Metastatic Pancreatic Carcinoma in the Ovary (tissue), 1 donor: ENCODE data around the genes NT5DC2, SFMBT1, CHDH and ERC2.

GRCh38 chr3:52533055-52533928 is at the start of gene NT5DC2:
TSS of gene NT5DC2 (minus strand) at chr3:52533857.
- PRO-cap, result unidirectional peak, minus-strand start at chr3:52533810

GRCh38 chr3:52806014-52806354 is 11.4 kb downstream of the ITIH3 start:
- PRO-cap, result no peak

- PRO-cap, result unidirectional peak, minus-strand start at chr3:53046017; unidirectional peak, minus-strand start at chr3:53046073
Observed at GRCh38 chr3:53045893-53046193, at the start of gene SFMBT1. TSS of gene SFMBT1 (minus strand) at chr3:53046073.

- PRO-cap, result no peak
Observed at GRCh38 chr3:53160445-53160956, 508 bp upstream of the PRKCD start.

- PRO-cap, result no peak
Observed at GRCh38 chr3:53167449-53168268, 6.7 kb downstream of the PRKCD start.

DNA sequence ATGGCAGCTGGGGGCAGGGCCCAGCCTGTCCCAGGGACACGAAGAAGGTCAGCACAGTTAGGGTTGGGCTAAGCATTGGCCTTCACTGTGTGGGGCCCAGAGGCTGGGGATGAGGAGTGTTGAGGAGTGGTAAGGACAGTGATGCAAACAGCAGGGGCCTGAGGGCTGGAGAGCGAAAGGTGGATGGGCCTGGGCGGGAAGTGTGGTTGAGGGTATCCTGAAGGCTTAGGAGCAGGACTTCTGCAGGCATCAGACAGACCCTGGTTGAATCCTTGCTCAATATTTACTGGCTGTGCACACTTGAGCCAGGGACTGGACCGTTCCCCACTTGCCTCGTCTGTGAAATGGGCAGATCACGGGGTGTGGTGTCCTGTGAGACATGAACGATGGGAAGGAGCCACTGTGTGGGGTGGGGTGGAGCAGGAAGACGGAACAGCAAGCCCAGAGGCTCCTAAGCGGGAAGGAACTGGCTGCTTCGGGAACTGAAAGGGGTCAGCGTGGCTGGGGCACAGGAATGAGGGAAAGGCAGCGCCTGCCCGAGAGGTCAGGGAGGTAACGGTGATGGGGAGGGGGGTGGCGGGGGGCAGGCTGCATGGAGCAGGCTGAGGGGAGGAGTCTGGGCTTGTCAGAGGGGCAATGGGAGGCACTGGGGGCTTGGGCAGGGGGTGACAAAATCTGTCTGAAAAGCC is 7.4 kb downstream of the PRKCD start:
- PRO-cap, result no peak

- PRO-cap, result no peak
Observed at GRCh38 chr3:53185287-53185521, 24.2 kb downstream of the PRKCD start.

DNA sequence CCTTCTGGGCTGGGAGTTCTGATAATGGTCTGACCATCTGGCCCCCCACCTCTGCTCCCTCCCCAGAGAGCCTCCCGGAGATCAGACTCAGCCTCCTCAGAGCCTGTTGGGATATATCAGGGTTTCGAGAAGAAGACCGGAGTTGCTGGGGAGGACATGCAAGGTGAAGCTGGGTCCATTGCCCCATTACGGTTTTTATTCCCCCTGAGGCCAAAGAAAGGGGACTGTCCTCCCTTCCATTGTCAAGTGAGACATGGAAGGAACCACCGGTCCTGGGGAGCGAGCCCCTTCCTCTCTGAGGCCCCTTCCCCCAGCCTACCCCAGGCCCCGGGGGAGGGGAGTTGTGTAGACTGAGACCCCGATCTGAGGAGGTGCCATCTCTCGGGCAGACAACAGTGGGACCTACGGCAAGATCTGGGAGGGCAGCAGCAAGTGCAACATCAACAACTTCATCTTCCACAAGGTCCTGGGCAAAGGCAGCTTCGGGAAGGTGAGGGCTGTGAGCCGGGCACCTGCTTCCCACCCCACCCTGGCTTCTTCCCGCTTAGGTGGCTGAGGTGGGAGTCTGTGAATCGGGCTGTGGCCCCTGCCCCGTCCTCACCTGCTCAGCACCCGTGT is 24.6 kb downstream of the PRKCD start:
- PRO-cap, result no peak

DNA sequence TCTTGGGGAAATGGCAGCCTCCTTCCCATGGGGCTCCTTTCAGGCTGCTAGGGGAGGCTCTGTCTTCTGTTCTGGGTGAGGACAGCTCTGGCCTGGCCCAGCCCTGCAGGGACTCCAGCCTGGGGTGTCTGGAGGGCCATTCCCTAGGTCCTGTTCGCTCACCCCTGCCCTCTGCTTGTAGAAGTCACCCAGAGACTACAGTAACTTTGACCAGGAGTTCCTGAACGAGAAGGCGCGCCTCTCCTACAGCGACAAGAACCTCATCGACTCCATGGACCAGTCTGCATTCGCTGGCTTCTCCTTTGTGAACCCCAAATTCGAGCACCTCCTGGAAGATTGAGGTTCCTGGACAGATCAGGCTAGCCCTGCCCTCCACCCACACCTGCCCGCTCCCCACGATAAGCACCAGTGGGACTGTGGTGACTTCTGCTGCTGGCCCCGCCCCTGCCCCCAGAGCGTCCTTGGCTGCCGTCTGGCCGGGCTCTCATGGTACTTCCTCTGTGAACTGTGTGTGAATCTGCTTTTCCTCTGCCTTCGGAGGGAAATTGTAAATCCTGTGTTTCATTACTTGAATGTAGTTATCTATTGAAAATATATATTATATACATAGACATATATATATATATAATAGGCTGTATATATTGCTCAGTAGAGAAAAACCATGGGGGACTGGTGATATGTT is 31.1 kb downstream of the PRKCD start:
- PRO-cap, result no peak

GRCh38 chr3:53195168-53196232 is 34.5 kb downstream of the PRKCD start:
- PRO-cap, result no peak

- PRO-cap, result no peak
Observed at GRCh38 chr3:53230241-53230753, 25.5 kb downstream of the TKT start.

DNA sequence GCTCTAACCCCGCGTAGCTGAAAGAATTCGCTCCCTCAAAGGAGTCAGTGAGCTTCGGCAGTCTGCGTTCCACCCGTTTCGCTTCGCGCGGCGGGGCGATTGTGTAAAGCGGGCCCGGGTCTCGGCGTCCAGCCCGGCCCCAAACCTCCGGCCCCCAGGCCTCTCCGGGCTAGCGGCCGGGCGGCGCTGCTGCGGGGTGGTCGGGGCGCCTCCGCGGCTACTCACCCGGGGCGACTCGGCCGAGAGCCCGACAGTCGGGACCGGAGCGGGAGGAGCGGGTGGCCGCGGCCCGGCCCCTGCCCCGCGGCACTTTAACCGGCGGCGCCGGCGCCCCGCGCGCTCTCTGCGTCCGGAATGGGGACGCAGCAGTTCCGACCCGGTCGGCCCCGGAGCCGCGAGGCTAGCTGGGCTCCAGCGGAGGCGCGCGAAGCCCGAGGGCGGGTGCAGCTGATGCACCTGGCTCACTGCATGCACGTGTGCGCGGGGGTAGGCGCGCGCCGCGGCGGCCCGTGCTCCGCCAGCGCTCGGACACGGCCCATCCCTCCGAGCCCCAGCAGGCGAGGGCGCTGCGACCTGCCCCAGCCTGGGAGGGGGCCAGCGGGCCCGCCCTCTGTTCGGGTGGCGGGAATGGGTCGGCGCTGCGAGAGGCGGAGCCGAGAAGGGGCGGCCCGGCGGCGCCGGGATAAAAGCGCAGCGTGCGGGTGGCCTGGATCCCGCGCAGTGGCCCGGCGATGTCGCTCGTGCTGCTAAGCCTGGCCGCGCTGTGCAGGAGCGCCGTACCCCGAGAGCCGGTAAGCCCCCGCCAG is at the start of gene CHDH:
Gene CHDH (minus strand): TSS at position 562 of the 806 bp plus-strand sequence.
- PRO-cap, result bidirectional peak, plus-strand start at position 711 of the sequence, minus-strand start at position 532 of the sequence

GRCh38 chr3:53848072-53848484 is 1.7 kb downstream of the IL17RB start:
- PRO-cap, result no peak

- PRO-cap, result no peak
Observed at GRCh38 chr3:54836814-54837490, 90.9 kb downstream of the LRTM1 start.

DNA sequence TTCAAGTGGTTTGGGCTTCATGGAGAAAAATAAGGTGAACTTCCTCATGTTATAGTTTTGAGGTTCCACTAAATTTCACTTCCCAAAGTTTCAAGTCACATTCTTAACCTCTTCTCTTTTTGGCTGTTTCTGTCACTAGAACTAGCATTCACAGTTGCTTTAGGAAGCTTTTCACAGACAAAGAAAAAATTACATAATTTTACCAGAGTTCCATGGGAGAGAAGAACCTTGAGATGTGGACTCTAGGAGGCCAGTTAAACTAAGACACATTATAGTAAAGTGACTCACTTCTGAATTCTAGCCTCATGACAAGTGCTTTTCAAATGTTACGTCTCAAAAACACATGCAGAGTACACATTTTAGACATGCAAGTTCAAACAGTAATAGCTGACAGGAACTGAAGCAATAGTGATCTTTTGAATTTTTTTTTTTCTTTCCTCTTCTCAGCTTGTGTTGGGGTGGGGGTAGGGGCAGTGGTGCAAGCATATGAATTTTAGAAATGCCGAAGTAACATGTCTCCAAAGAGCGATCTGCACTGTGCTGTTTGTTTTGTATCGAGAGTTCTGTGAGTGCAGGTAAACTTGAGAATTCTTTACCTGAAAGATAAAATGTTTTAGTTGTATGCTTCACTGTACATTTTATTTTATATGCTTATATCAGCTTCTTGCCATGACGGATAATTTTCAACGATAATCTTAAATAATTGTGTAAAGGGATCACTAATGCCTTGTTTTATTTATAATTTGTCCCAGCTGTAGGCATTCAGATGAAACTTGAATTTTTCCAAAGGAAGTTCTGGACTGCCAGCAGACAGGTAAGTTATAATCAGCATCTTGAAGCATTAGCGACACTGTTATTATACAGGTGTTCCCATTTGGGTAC is 40.1 kb upstream of the LRTM1 start:
- PRO-cap, result no peak

DNA sequence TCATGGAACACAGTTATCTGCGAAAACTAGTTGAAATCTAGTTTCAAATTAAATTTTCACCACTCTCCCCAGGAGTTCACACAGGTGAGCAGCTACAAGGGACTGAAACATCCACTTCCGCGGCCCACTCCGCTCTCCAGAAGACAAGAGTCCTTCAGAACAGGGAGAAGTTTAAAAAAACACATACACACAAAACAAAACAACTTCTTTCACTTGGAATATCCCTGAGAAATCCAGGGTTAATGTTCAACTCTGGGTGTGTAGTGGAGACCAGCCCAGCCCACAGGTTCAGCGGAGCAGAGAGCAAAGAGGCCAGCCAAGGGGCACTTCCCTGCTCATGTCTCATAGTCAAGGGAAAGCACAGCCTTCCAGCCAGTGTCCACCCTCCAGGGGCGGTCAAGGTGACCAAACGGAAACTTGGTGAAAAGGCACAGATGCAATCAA is 41.6 kb downstream of the WNT5A start:
- PRO-cap, result no peak

GRCh38 chr3:55555785-55557121 is 69.1 kb upstream of the WNT5A start:
- PRO-cap, result no peak

- PRO-cap, result bidirectional peak, plus-strand start at chr3:56468615, minus-strand start at chr3:56468359
Observed at GRCh38 chr3:56468044-56468914, at the start of gene ERC2. TSS of gene ERC2 (minus strand) at chr3:56468467.

DNA sequence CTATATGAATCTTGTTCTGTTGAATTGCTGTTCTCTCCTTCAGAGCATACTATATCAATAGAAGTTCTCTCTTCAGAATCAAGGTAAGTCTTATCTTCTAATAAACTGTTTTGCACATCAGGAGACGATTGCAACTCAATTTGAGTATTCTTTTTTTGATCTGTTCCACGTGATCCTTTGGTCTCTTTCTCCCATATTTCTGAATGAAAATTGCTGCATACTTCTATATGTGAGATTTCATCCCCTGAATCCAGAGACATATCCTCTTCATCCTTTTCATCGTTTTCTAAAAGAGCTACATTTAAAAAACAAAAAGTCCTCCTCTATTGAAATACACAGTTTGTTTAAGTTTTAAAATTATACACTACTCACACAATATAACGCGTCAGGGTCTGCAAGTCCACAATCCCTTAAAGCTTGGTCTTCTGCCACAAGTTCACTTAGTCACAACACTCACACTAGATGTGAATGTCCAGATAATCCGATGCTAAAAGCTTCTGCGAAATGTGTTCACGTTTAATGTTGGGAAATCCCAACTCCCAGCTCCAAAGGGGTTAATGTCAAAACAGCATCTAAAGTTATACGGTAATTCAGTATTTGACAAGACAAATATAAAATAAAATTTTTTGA is 59.7 kb downstream of the TASOR start:
- PRO-cap, result no peak

- PRO-cap, result no peak
Observed at GRCh38 chr3:56787265-56787625, 14.5 kb downstream of the ARHGEF3 start.